HGPS cell (cell line): ENCODE results near the genes MEGF9, PHF19, TRAF1 and C5.

GRCh38 chr9:120714141-120715111, at the start of gene MEGF9:
TSS of gene MEGF9 (minus strand) at chr9:120714470.
- RRBS, result 2% methylated on average over 55 of the region's 116 CpGs

DNA sequence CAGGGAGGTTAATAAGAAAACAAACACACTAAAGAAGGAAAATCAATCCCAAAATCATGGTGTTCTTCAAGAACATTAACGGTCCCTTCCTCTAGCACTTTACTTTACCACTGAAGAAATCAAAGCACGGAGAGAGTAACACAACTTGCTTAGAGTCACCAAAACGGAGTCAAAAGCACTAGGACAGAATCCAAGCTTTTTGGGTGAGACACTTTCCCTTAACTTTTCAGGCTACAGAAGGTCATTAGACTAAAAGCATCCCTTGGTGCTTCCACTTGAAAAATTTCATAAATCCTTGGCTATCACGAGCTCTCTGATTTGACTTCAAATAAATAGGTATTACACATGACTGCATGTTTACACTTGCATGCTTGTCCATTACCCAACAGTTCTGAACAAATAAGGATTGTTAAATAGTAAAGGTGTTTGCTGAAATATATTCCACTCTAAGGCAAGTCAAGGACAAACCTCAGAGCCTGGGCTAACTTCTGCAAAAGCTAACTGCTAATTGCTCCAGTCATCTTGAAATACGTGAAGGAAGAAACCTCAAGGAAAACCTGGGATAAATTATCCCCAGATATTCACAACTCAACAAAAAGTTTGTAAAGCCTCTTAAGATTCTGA, 14.5 kb downstream of the FBXW2 start:
- RRBS, result no CpG with 5 or more reads among the region's 5 CpGs

DNA sequence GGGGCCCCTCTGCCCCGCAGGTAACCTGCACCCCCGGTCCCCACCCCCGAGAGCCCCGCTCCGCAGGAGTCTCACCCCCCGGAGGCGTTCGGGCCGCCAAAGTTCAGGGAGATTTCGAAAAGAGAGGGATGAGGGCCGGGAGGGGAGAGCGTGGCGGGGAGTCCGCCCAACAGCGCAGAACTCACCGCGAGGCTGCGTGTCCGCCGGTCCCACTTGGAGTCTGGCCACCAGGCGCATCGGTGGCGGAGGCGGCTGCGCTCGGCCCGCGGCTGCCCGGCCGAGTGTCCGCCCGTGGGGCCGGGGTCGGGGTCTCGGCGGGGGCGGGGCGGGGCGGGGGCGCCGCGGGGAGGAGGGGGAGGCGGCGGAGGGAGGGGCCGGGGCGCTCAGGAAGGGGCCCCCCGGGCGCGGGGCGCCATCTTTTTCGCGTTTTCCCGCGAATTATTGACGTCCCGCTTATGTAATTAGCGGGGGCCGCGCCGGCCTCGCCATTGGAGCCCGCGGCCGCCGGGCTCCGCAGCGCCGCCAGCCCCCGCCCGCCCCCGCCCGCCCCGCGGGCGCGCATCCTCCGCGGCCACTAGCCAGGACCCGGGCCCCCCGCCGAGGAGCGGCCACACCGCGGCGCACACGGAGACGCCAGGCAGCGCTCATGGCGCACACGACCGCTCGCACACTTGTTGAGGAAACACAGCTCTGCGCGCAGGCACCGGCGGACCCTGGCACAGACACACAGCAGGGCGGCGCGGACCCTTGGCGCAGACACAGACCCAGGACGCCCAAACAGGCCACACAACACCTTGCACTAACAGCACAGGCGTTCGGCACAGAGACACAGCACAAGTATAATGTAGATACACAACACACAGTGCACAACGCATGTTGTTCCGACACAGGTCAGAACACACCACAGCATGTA, at the start of gene PHF19:
PHF19 (minus strand) TSS at position 283 of the 913 bp plus-strand sequence.
- RRBS, result 2% methylated on average over 62 of the region's 105 CpGs

DNA sequence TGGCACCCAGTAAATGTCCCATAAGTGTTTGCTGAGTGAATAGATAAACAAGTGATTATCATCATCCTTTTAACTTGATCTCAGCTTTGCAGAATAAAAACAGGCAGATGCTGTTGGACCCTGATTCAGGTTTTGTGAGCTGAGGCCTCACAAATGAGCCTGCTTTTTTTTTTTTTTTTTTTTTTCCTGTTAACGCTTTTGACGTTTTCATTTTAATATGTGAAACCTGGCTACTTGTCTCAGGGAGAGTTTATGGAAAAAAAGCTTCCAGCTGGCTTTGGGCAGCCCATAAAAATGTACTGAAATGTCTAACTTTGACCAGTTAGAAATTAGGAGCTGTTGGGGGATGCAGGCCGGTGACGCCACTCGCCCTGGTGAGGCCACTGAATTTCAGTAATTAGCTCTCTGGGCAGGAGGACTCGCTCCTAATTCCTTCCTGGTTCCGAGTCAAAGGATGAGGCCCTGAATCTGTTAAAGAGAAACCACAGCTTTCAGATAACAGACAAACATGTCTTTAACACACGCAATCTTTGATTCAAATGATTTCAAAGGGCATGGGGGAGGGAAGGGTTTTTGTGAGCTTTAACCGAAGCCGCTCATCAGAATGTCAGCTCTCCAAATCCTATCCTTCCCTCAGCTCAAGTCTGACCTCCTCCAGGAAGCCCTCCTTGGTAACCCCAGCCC, 13.3 kb upstream of the PHF19 start:
- RRBS, result no CpG with 5 or more reads among the region's 10 CpGs

DNA sequence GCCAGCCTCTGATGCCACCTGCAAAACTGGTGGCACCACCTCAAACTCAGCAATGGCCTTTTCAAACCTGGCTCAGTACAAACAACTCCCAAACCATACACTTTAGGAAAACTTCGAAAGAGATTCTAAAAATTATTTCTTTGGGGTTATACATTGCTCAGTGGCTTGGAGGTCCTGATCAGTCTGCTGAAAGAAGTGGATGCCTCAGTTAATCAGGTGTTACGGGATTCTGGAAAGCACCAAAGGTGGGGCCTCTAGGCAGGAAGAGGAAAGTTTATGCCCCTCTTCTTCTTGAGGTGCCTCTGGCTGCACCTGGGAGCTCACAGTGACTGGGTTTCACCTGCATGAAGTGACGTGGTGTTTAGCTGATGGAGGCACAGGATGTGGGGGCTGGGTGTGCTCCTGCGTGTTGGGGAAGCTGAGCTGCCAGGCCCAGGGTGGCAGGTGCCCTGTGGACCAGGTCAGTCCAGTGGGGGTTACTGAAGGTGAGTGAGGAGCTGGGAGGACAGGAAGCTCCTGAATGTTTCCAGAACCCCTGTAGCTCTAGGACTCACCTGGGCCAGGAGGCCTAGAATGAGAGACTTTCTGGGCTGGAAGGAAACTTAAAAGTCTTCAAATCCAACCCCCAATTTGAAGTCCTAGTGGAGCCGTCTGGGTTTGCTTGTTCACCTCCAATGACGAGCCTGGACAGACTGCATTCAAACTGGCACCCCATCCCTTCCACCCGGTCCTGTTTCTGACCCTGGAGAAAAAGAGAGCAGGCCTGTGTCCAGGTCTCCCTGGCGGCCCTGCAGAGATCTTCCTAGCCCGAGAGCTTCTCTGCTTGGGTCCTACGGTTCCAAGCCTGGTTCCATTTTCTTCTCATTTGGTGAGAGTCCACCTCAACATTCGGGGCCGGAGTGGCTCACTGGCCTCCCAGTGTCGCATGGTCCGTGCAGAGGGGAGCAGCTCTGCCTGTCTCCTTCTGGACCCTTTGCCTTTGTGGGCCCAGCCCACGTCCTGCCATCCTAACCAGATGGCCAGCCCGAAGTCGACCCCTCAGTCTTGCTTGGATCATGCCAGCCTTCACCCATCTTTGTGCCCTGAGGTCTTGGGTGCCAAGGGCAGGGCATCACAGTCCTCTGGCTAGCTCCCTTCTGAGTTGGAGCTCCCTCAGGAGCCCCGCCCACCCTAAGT, 22.4 kb downstream of the TRAF1 start:
- RRBS, result no CpG with 5 or more reads among the region's 18 CpGs

- RRBS, result no CpG with 5 or more reads among the region's 6 CpGs
Measured at GRCh38 chr9:120917517-120918173, 9.0 kb downstream of the TRAF1 start.

DNA sequence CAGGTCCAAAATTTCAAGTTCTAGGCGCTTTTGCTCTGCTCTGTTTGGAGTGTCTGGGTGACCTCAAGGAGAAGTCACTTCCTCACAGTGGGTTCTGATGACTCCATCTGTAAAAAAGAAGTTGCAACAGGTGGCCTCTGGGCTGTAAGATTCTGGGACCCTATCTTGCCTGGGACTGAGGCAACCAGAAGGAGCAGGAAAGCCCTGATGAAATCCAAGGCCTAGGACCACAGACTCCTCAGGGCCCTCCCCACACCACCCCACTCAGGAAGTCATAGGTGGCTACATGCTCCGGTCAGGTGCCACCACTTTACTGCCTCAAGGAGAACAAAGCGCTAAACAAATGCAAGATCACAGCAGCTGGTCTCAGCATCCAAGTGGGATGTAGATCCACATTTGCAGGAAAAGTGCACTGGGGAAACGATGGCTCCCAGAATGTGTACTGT, at the start of gene TRAF1:
TRAF1 (minus strand) TSS at position 215 of the 446 bp plus-strand sequence.
- RRBS, result no CpG with 5 or more reads among the region's 4 CpGs

DNA sequence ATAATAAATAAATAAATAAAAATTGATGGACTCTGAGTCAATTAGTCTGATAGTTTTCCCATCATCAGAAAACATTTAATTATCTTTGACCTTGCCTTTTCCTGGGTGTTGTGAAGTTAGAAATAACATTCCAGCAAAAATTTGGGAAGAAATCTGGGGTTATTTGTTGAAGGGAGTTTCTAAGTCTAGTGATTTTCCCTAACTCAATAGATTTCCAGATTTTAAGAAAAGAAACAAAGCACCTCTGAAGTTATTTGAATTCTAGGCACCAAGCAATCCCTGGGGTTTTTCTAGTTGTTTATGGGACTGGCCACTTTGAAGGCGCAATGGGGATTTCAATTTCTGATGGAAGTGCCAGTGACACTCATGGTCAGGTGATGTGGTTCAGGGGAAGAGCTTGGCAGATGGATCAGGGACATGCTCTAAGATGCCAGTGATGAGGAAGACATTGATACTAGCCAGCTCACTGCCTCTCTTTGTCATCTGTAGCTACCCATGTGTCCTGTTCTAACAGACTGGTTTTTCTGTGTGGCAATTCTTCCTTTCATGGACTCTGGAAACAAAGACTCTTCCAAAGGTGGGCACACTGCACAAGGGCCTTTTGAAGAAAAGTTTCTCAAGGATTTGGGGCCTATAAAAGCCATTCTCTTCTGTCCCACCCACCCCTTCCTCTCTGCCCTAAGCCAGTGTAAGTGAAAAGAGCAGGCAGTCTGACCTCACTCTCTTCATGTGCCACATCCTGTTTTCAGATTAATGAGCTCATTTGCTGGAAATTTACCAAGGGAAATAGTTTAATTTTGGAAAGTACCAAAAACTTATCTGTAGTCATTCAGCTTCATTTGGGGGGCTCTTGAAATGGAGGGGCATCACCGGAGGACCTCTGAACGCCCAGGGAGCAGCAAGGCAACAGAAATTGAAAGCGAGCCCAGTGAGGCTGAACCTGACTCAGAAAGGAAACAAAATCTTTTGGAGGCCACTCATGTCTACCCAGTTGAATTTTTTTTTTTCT, 4.7 kb upstream of the TRAF1 start:
- RRBS, result no CpG with 5 or more reads among the region's 4 CpGs

GRCh38 chr9:121049858-121051052, at the start of gene C5:
TSS of gene C5 (minus strand) at chr9:121050275.
- RRBS, result no CpG with 5 or more reads among the region's 7 CpGs

- RRBS, result no CpG with 5 or more reads among the region's 22 CpGs
Measured at GRCh38 chr9:121074206-121074660, 522 bp upstream of the CNTRL start.

- RRBS, result no CpG with 5 or more reads among the region's 4 CpGs
Measured at GRCh38 chr9:121200262-121200822, 1.3 kb downstream of the RAB14 start.

DNA sequence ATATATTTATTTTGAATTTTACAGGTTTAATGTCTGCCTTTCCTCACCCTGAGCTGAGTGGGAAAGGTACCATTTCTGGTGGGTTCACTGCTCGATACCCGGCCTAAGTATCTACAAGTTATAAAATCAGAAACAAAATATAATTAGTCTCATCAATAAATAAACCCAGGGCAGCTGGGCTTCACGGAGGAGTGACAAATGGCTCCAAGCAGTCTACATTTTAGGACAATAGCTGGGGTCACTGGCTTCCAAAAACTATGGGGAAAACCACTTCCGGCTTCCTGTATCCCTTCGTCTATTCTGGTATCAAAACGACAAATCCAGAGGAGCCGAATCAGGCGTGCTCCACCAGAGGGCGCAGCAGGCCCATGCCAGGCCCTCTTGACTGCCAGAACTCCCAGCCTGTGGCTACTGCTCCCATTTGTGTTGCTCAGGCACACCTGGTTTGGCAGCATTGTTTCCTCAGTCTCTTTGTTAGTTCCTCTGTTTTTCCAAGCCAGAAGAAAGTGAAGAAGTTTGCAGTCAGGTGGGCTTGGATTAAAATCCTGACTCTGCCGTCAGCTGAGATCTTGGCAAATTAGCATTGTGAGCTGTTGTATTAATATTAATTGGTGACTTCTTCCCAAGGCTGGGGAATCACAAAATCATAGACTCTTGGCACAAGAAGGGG, 11.5 kb upstream of the RAB14 start:
- RRBS, result no CpG with 5 or more reads among the region's 10 CpGs

- RRBS, result 37% methylated on average over 2 of the region's 10 CpGs
Measured at GRCh38 chr9:121284253-121284928, 16.4 kb downstream of the GSN start.

DNA sequence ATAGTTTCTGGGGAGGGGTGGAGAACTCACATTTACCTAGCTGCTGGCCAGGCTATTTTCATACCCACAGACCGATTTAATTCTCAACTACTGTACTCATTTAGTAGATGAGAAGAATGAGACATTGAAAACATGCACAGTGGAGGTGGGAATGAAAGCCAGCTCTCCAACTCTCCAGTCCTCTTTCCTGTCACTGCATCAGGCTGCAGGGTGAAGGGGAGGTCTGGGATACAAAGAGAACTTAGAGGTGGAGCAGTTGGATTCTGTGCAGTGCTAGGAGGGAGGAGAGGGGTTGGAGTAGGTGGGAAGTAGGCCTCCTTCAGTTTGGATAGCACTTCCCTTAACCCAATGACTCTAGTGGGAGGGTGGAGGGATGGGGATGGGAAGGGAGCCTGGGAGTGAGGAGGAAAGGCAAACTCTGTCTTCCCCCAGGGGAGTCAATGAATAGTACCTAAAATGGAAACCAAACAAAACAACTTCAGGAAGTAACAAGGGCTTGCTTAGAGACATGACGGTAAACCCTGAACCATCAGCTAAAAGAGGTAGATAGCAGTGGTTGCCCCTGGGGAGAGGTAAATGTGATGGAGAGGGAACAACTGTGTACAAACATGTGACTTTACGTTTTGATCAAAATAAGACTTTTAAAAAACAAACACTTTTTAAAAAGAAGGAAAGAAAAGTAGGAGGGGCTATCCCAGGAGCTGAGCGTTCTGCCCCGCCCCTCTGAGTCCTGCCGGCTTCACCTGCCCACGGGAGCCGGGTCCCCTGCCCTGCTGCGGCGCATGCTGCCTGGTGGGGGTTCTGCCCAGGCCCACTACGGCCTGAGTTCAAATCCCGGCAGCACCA, 30.8 kb downstream of the GSN start:
- RRBS, result 15% methylated on average over 5 of the region's 12 CpGs

DNA sequence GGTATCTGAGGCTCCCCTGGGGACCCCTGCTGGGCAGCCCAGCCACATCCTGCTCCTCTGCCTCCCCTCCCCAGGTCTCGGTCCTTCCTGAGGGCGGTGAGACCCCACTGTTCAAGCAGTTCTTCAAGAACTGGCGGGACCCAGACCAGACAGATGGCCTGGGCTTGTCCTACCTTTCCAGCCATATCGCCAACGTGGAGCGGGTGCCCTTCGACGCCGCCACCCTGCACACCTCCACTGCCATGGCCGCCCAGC, 50.6 kb downstream of the GSN start:
- RRBS, result no CpG with 5 or more reads among the region's 10 CpGs

GRCh38 chr9:121326868-121327683, 43.0 kb downstream of the STOM start:
- RRBS, result no CpG with 5 or more reads among the region's 11 CpGs

GRCh38 chr9:121347910-121348503, 22.0 kb downstream of the STOM start:
- RRBS, result no CpG with 5 or more reads among the region's 10 CpGs

- RRBS, result no CpG with 5 or more reads among the region's 6 CpGs
Measured at GRCh38 chr9:121364043-121364583, 5.9 kb downstream of the STOM start.

DNA sequence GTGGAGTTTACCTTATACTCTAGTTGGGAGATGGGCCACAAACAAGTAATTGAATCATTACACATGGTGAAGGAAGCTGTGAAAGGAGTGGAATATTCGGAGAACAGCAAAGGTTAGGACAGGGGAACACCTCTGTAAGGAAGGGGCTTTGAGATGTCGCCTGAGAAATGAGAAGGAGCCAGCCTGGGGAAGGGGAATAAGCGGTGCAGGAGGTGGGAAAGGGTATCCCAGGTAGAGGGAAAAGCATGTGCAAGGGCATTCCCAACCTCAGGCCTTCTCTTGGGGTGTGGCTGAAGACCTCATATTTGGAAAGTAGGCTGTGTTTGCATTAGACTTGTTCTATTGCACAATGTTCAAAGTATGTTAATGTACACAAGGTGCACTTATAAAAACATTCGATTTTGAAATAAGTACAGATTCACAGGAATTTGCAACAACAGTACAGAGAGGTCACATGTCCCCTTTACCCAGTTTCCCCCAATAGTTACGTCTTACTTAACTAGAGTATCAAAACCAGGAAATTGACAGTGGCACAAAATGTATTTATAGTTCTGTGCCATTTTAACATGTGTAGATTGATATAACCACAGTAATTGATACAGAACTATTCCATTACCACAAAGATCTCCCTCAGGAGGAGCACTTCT, 2.4 kb upstream of the STOM start:
- RRBS, result no CpG with 5 or more reads among the region's 5 CpGs

DNA sequence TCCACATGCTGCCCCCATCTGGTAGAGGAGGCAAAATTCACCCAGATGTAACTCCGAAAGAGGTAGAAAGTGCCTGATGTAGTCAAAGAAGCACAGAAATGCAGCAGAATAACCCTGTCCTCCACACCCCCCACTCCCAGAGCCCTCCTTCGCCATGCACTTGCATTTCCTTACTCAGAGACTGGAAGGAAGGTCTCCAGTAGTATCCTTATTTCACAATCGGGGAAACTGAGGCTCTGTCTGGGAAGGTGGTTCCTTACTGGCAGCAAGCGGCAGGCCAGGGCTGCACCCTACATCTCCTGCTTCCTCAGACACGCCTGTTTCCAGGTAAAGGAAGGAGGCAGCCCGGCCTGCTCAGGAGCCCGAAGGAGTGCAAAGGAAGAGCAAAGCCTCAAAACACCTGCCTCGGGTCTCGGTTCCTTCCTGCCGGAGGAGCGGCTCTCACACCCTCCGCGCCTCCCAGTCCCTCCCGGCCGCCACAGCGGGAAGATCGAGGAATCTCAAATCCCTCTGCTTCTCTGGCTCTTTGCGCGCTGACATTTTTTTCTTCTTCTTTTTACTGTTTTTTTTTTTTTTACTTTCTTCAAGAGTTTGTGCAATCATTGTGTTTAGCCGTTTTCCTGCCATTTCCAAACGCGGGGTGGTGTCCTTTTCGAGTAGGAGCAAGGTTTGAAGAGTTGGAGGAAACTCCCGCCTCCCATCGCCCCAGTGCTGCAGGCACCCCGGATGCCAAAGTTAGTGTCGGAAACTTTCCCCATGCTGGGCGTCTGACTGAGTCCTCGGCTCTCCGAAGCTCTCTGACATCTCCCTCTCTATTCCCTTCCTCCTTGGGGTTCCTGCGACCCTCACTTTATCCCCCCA, 1.1 kb downstream of the GGTA1 start:
- RRBS, result 3% methylated on average over 9 of the region's 31 CpGs